Airway epithelial cell (primary cell): ENCODE results near the genes PPP1R13B, INF2 and AKT1.

GRCh38 chr14:103771702-103772456 is 56.3 kb downstream of the ZFYVE21 start:
- RAMPAGE, long total RNA, result no peak

DNA sequence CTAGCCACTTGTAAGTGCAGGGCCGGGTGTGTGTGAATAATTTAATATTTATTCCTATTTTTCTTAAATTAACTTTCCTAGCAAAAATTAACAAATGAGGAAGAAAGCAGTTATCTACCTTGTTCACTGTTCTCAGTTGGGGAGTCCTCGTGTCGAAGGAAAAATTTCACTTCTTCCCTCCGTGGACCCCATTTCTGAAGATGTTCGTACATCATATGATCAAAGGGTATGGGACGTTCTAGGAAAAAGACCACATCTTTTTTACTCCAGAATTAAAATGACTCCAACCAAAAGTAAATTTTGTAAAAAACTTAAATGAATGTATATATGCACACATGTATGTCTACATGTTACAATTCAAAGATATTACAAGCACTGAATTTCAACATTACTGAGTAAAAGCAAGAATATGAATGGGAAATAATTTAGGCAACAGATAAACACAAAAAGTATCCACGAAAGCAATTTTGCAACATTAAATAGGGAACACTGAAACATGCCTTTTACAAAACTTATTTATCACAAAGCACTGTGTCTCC is 62.6 kb downstream of the PPP1R13B start:
- RAMPAGE, long total RNA, result no peak

DNA sequence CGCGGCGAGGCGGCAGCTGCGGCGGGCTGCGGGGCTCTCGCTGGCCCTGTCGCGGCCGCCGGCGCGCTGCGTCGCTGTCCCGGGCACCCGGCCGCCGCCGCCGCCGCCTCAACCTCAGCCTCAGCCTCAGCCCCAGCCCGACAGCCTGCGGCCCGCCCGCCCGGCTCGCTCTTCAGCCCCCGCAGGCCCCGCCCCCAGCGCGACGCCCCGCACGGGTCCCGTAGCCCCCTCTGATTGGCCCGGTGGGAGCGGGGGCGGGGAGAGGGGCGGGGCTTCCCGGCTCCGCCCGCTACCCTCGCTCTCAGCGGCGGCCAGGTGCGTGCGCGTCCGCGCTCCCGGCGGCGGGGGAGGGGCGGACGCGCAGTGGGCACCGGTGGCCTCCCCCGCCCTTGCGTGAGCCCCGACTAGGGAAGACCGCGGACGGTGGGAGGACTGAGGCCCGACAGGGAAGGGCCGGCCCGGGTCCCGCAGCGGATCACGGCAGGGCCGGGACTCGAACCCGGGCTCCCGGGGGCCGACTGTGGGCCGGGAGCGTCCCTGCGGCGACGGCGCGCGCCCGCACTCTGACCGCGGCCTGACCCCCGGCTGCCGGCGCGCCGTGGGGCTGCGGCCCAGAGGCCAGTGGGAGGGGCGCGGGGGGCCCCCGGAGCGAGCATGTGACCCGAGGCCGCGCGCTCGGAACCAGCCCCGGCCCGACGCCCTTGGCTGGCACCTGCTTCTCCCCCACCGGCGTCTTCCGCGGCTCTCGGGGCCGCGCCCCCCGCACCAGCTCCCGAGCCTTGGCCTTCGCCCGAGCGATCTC is at the start of gene PPP1R13B:
Gene PPP1R13B (minus strand): TSS at position 147 of the 802 bp plus-strand sequence.
- RAMPAGE, long total RNA, result no peak

DNA sequence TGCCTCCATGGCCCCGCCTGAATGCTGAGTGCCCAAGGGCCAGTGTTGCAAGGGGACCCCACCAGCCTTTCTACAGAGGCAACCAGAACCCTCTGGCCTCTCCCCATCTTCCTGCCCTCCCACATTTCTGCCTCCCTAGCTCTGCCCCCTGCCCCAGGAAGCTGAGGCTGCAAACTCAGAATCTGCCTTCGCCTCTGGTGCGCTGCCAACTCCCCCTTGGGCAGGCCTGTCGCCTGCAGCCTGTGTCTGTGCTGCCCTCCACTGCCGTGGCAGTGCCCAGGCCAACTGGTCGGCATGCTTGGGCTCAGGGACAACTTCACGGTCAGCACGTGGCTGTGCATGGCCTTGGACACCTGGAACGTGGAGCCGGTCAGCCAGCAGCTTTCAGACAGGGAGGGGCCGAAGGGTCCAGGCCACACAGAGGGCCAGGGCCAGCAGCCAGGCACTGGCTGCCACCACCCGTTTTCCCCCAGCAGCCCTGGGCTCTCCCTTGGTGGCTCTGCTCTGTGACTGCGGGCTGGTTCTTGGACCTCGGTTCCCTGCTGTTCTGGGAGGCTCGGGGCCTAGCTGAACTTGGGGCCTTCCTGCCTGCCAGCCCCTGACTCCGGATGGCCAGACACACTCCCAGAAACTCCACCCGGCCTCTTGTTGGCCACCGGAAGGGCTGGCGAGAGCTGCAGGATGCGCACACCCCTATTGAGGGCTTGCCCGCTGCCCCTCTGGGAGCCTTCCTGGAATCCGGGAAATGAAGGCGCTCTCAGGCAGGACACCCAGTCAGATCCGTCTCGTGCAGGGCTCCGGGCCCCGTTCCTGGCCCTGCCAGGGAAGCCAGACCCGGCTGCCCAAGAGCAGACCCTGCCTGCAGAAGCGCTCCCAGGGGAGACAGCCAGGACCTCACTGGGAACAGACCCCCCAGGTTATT is 34.1 kb upstream of the PPP1R13B start:
- RAMPAGE, long total RNA, result no peak

GRCh38 chr14:104091150-104091910 is 5.8 kb downstream of the ASPG start:
- RAMPAGE, long total RNA, result no peak

DNA sequence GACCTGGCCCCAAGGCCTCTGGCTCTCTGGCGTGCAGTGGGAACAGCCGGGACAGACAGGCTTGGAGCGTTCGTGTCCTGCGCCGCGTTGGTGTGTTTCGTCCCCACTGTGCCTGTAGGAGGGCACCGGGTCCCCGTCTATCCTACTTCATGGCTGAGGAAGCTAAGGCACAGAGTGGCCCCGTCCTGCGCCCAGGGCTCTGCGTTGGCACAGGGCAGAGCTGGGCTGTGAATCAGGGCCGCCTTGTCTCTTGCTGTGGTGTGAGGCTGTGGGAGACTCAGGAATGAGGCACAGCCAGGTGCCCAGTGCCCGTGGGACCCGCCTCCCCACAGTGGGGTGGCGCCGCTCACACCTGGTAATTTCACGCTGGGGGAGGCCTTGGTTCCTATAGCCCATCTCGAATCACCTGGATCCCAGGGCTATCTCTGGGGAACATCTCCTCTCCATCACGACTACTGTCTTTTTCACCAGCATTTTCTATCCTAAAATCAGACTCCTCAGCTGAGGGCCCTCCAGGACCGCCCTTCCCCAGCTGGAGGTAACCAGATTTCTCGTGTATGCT is 23.6 kb upstream of the KIF26A start:
- RAMPAGE, long total RNA, result no peak

DNA sequence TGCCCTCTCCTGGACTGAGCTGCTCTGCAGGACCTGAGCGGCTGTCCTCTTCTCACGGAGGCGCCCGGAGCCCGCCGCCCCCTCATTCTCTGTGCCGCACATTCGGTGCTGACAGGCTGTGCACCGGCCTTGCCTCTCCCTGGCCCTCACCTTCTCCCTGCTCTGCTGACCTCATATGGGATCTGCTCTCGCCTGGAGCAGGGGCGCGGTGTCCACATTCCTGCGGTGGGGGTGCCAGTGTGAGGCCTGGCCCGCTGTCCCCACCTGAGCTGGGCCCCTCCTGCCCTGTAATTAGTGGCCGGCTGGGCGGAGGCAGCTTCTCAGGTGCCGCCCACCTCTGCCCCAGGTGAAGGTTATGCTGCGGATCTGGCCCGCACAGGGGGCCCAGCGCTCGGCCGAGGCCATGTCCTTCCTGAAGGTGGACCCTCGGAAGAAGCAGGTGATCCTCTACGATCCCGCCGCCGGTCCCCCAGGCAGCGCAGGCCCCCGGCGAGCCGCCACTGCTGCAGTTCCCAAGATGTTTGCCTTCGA is 33.1 kb downstream of the KIF26A start:
- RAMPAGE, long total RNA, result no peak

GRCh38 chr14:104240153-104240941 is 102.0 kb downstream of the KIF26A start:
- RAMPAGE, long total RNA, result no peak

DNA sequence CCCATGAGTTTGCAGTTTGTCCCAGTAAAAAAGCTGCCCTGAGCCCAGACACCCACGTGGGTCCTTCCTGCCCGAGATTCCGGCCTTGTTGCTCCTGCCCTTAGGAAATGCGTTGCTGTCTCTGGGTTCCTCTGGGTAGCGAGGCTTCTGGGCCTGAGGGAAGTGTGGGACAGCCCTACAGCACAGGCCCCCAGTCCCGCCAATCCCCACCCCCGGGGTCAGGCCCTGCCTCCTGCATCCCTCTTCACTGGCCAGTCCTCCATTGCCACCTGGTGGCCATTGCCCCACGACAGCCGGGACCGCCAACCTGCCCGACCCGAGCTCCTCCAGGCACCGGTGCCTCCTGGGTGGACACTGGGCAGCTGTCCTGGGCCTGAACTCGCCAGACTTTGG is 15.6 kb upstream of the C14orf180 start:
- RAMPAGE, long total RNA, result no peak

DNA sequence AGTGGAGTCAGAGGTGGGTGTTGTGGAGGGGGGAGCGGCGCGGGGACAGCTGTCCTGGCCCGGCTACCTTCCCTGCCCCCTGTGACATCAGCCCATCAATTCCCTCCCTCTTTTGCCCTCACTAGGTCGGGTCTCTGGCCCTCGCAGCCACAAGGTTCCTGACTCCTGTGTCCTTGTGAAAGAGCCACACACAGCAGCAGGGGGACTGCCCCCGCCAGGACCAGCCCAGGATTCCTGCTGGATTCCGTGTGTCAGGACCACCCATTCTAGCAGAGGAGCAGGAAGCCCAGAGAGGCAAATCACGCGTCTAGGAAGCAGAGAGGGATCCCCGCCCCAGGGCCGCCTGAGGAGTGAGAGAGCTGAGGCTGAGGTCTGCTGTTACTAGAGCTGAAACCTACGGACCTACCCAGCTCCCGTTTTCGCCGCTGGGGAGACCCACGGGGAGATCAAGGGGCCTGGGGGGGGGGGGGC is 12.7 kb upstream of the INF2 start:
- RAMPAGE, long total RNA, result no peak

DNA sequence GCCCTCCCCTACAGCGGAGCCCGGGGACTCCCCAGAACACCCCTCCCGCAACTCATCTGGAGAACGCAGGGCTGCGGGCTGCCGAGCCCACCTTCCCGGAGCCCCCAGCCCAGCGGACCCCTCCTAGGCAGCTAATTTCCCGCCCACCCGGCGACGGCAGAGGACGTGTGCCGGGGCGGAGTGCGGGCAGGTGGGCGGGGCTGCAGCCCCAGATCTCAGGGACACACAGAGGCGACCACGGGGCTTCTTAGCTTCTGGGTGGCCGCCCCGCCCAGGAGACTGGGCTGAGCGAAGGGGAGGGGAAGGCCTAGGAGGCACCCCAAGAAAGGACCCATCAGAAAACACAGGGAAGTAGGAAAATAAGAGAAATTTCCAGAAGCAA is 11.5 kb upstream of the INF2 start:
- RAMPAGE, long total RNA, result no peak

- RAMPAGE, long total RNA, result no peak
Measured at GRCh38 chr14:104688654-104689728, at the start of gene INF2. TSS of gene INF2 (plus strand) at chr14:104689618.

DNA sequence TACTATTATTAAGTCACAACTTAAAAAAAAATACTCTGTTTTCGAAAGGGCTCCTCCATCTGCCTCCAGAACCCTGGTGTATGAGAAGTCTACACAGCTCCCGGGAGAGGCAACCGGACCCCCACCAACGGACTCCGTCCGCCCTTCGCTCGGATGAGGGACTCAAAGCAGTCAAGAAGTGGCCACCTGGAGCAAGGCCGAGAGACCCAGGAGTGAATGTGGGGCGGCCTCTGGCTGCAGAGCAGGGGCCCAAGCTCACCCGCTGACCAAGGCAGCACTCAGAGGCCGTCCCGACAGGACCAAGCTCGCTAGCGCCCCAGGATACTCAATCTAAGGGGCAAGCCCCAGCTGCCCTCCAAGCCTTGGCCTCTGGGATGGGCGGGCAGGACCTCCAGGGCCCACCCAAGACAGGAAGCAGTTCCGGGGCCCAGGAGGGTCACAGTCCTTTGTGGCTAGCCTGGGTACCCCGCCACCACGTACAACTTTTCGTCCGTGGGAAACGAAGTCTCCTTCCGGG is 959 bp downstream of the AKT1 start:
- RAMPAGE, long total RNA, result no peak

- RAMPAGE, long total RNA, result no peak
Measured at GRCh38 chr14:104795048-104796215, at the start of gene AKT1. TSS of gene AKT1 (minus strand) at chr14:104795748.

- RAMPAGE, long total RNA, result no peak
Measured at GRCh38 chr14:104972086-104972936, 5.9 kb downstream of the AHNAK2 start.

GRCh38 chr14:105019782-105020735 is 824 bp downstream of the CDCA4 start:
- RAMPAGE, long total RNA, result no peak

DNA sequence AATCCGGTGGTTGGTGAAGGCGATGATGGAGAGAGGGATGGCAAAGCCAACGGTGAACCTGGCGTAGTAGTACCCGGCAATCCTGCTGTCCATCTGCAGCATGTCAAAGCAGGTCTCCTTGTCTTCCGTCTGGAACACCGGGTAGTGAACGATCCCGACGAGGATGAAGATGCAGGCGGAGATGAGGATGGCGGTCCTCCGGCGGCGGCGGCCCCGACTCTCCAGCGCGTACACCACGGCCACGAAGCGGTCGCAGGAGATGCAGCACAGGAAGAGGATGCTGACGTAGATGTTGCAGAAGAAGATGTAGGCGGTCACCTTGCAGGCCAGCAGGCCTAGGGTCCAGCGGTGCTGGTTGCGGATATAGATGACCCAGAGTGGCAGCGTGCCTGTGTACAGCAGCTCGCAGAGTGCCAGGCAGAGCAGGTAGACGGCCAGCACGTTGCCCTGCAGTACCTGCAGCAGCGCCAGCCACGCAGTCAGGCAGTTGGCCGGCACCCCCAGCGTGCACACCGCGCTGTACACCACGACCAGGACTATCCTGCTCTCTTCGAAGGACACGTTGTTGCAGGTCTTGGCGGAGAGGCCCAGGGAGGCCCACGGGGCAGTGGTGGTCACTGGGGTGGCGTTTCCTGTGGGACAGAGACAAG is 13.6 kb downstream of the GPR132 start:
- RAMPAGE, long total RNA, result no peak

- RAMPAGE, long total RNA, result no peak
Measured at GRCh38 chr14:105087299-105088124, 22.3 kb upstream of the GPR132 start.

GRCh38 chr14:105093723-105094347 is 28.6 kb upstream of the GPR132 start:
- RAMPAGE, long total RNA, result no peak

DNA sequence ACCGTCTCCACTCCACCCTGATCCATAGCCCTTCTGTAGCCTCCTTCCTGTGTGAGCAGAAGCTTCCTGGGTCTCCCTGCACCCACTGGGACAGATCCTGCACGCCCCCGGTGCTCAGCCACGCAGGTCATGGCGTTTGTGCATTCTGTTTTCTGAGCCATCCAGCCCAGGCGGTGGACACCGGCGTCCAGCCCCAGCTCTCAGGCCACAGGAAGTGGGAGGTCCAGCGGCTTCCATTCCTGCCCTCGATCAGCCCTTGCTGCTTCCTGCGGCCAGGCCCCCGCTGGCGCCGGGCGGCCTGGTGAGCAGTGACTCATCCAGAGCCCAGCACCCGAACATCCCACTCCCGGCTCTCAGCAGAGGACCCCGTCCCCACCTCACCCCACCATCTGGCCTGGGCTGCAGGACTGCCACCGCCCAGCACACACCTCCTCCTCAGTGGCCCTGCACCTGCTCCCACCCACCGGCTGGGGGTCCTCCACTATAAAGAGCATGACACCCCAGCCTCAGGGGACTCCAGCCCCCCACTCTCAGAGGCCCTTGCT is 18.0 kb upstream of the NUDT14 start:
- RAMPAGE, long total RNA, result no peak